ENCODE results near the genes TRA2A and NPVF.

GRCh38 chr7:23106926-23107583, 1.5 kb downstream of the KLHL7 start:
- PRO-cap, result no peak
- CAGE, long polyA plus RNA, result no peak

DNA sequence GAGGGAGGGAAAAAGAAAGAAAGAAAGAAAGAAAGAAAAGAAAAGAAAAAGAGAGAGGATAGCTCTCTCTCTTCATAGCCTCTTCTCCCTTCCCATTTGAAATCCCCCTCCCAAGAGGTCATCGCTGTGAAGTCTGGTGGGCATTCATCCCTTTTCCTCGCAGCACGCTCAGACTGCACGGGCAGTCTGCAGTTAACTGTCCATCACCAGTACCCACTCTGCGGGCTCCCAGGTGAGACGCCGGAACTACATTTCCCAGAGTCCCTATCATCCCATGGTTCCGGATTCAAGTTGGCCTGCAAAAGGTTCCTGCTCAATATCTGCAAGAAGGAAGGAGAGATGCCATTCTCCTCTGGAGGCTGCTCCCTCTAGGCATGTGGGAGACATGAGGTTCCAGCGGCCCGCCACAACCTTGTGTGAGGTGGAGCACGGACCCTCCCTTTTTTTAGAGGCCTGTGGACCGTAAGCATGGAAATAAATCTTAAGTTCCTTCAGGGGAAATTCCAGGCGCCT, 29.6 kb downstream of the NUP42 start:
- PRO-cap, result no peak
- CAGE, long polyA plus RNA, result no peak

GRCh38 chr7:23213689-23214242, 31.9 kb downstream of the NUP42 start:
- PRO-cap, result no peak
- CAGE, long polyA plus RNA, result no peak

- PRO-cap, result no peak
- CAGE, long polyA plus RNA, result no peak
These were observed 543 bp downstream of the GPNMB start for GRCh38 chr7:23247095-23247540.

DNA sequence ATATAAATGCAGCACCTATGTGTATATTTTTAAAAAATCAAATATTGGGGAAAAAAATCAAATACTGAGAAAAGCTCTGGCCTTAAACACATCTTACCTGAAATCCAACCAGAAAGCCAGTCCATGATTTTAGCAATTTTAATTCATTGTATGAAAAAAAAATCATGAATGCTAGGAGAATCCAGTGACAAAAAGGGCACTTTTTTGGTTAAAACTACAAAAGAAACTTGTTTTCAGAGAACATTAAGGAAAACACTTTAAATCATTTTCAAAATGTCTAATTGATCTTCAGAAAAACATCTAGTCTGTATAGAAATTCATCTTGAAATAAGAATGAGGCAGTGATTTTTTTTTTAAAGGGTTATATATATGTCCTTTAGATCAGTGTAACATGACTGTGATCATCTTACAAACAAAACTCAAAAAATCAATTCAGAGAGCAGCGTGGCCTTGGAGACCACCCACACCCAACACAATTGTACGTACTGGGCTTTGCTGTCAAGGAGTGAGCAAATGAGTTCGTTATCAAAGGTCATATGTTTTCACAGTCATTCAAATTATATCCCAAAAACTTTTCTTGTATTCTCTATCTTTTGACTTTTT, 11.4 kb downstream of the MALSU1 start:
- PRO-cap, result no peak
- CAGE, long polyA plus RNA, result no peak

- PRO-cap, result bidirectional peak, plus-strand start at chr7:23471343, minus-strand start at chr7:23471221
- CAGE, long polyA plus RNA, result no peak
These were observed 1.2 kb upstream of the IGF2BP3 start for GRCh38 chr7:23471181-23472115.

GRCh38 chr7:23474462-23475309, 4.4 kb upstream of the IGF2BP3 start:
- PRO-cap, result no peak
- CAGE, long polyA plus RNA, result no peak

DNA sequence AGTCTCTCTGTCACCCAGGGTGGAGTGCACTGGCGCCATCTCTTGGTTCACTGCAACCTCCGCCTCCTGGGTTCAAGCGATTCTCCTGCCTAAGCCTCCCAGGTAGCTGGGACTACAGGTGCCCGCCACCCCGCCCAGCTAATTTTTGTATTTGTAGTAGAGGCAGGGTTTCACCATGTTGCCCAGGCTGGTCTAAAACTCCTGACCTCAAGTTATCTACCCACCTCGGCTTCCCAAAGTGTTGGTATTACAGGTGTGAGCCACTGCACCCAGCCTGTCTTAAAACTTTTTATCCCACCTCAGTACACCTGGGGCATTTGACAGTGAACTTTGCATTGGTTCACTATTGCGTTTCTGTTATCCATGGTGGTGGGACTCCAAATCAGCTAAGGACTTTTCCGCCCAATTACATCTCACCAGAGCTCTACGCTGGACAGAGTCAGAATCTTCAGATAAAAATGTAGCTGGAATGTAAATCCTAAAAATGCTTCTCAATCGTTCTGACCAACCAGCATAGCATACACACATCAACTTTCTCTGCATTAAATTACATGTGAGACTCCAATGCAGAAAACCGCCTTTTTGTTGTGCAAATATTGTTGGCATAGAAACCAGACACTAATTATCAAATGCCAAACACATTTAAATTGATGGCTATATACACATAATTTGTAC, 10.9 kb downstream of the TRA2A start:
- PRO-cap, result no peak
- CAGE, long polyA plus RNA, result no peak

DNA sequence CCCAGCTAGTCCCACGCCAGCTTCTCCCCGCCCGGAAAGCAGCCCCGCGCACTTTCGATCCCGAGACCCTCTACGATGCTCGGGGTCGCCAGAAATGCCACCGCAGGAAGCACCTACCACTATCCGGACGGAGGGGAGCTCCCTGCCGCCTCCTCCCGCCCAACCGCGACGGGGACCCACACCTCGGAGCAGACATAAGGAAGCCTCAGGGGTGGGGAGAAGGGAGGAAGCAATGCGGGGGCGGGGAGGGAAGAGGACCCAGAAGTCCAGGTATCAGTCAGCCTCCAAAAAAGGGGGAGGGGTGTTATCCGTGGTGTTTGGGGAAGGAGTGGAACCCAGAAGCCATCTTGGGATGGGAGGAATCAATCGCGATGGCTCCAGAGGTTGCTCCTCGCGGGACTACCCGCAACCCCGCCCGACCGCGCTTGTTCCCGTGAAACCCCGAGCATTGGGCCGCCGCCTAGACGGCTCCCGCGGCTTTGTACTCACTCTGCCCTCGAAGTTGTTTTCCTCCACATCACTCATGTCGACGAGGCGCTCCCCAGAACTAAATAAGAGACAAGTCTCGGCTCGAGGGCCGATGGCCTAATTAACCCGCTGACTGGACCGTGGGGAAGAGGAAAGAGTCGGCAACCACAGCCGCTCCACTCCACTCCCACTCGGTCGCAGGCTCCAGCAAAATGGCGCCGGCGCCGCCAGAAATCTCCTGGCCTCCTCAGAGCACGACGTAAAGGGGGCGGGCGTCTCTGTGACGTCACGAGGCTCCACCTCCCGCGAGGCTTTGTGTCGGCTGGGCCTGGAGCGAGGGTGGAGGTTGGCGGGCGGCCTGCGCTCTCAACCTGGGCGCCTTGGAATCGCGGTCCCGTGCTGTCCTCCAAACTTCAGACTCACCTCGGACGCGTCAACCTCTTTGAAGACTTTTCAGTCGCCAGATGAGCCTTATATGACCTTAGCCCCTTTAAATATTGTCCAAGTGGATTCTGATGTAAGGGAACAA, at the start of gene TRA2A:
Gene TRA2A (minus strand): TSS at position 682 of the 997 bp plus-strand sequence.
- PRO-cap, result bidirectional peak, plus-strand start at position 345 of the sequence, minus-strand start at position 196 of the sequence; bidirectional peak, plus-strand start at position 784 of the sequence, minus-strand start at position 681 of the sequence
- CAGE, long polyA plus RNA, result start-site peak on the minus strand centred at position 680 of the sequence, 12 bp wide, 558 and 585 reads in 2 replicates

DNA sequence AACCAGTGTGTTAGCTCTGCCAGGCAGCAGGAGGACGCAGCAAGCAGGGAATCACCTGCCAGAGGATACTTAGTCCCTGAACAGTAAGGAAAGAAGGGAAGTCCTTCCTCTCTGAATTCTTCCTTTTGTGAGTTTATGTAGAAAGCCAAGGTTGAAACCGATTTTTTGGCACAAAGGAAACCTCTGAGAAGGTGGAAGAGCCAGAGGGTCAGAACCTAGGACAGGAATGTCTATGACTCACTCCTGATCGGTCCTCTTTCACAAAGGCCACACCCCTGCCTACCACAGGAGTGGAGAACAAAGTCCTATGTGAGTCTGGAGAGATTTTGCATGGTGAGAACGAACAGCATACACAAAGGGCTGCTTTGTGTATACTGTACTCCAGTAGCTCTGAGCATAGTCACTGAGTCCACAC, 68.8 kb upstream of the GSDME start:
- PRO-cap, result no peak
- CAGE, long polyA plus RNA, result no peak

DNA sequence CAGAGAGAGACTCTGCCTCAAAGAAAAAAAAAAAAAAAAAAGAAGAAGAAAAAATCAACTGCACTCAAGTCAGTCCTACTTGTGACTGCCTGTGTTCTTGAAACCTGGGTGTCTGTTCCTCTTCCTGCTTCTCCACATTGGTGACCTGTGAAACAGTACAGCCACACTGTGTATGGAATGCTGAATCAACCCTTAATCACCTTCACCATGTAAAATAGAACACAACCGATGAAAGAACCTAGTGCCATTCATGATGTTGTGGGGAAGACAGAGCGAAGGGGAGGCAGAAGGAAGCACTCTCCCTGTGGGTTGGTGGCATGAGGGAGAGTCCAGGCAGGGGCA, 75.2 kb upstream of the GSDME start:
- PRO-cap, result no peak
- CAGE, long polyA plus RNA, result no peak

DNA sequence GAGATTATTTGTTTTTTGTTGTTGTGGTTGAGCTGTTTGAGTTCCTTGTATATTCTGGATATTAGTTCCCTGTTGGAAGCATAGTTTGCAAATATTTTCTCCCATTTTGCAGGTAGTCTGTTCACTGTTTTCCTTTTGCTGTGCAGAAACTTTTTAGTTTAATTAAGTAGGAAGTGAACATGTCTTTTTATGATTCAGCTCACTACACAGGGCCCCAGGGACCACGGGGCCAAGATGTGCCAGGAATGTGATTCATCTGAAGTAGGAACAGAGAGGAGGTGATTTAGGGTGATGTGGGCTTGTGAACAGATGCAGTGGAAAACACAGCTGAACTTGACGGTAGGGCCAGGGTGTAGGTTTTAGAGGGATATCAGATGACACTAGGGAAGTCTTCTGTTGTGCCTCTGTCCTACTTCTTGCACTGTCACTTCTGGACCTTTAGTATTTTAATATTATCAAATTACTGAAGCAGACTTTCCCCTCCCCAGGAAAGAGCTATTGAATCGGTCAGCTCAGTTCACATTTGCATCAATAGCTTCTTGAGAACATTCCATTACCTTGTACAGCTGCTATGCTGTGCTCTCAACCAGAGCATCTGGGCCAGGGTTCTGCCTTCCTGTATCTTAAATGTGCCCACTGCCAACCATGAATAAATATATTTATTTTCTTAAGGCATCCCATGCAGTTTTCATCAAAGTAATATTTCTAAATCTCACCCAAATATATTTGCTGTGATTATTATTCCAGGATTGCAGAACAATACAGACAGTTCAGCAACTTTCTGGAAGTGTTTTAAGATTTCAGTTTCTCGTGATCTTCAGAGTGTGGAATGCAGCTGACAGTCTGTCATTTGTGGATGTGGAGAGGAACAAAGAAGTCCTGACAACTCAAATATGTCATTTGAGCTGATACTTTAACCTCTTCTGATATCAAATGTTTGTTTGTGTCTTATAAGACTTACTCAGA, 96.8 kb downstream of the OSBPL3 start:
- PRO-cap, result no peak
- CAGE, long polyA plus RNA, result no peak

- PRO-cap, result no peak
- CAGE, long polyA plus RNA, result no peak
These were observed 69.1 kb downstream of the OSBPL3 start for GRCh38 chr7:24910791-24911444.

- PRO-cap, result no peak
- CAGE, long polyA plus RNA, result no peak
These were observed 55.2 kb downstream of the CYCS start for GRCh38 chr7:25069958-25070254.

- PRO-cap, result bidirectional peak, plus-strand start at chr7:25117615, minus-strand start at chr7:25117406; unidirectional peak, minus-strand start at chr7:25117751
- CAGE, long polyA plus RNA, result no peak
These were observed 7.3 kb downstream of the CYCS start for GRCh38 chr7:25117535-25118392.

GRCh38 chr7:25126647-25127194, 1.7 kb upstream of the CYCS start:
- PRO-cap, result no peak
- CAGE, long polyA plus RNA, result no peak

DNA sequence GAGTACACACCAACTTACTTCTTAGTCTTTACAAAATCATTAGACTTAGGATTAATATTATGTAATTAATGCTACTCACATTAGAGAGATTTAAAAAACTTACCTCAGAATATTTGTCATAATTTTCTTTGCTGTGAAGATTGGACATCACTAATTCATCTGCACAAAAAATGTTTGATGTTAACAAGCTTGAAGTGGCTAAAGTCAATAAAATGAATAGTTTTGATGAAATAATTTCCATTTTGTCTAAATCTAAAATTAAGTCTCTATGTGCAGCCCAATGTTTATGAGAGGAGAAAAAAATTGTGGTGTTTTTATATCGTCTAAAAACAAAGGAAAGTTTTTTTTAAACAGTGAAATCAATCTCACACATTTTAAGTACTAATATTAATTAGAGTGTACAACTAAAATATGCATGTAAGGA, at the start of gene NPVF:
Gene NPVF (minus strand): TSS at position 288 of the 424 bp plus-strand sequence.
- PRO-cap, result no peak
- CAGE, long polyA plus RNA, result no peak

GRCh38 chr7:25568207-25568915, 340.1 kb upstream of the NPVF start:
- PRO-cap, result no peak
- CAGE, long polyA plus RNA, result no peak

DNA sequence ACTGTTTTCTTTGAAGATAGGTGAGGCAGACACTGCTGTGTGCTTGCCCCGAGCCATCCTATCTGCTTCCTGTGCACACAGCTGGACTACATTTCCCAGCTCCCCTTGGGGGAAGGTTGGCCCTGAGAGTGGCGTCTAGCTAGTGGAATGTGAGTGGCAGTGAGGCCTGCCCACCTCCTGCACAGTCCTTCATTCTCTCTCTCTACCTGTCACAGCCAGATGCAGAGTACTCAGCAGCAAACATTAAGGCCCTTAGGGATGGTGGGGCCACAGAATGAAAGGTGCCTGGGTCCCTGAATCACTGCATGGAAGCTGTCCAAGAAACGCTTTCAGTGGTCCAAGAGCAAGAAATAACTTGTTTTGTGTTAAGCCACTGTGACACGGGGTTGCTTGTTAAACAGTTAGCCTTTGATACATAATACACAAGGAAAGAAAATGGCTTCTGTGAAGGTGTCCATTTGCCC, 257.7 kb upstream of the NFE2L3 start:
- PRO-cap, result no peak
- CAGE, long polyA plus RNA, result no peak

DNA sequence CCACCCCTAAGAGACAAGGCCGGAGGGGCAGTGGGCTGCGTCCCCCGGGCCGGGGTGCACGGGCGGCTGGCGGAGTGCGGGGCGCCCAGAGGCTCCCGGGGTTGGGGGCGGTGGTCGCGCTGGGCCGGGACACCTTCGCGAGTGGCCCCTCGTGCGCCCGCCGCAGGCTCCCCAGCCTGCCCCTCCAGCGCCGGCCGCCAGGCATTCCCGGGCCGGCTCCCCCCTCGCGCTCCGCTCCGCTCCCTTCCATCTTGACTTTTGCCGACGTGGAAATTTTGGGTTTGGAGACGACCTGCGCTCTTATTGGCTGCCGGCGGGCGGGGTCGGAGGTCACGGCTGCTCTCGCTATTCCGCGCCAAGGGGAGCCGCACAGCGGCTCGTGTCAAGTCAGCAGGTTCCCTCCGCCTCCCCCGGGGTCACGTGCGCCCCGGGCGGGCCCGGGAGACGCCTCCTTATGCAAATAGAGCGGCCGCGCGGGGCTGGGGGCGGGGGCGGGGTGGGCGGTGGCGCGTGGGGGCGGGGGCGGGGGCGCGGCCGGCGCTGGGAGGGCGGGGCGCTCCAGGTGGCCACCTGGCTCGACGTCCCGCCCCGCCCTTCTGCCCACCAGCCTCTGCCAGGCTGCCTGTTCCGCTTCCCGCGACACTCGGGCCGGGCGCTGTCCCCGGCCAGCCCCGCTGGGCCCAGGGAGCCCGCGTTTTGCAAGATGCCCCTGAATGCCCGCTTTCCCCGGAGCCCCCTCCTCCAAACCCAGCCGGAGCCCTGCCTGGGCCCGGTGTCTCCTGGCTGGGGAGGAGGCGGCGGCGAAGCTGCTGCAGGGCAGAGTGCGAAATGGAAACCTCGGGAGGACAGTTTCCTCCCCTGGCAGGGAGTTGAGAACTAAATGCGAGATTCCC, 200.9 kb upstream of the NFE2L3 start:
- PRO-cap, result unidirectional peak, minus-strand start at position 253 of the sequence; unidirectional peak, plus-strand start at position 642 of the sequence
- CAGE, long polyA plus RNA, result no peak

Data from B cell (primary cell).